Kidney (tissue), 2 donors: Measurements from ENCODE around the genes CNTFR, SIGMAR1 and CCL21.

- PRO-cap = no peak
- RRBS = no CpG with 5 or more reads among the region's 13 CpGs
These were observed 53.0 kb downstream of the AQP7 start for GRCh38 chr9:33348898-33350144.

GRCh38 chr9:33350345-33350748, 52.0 kb downstream of the AQP7 start:
- PRO-cap = no peak
- RRBS = no CpG with 5 or more reads among the region's 1 CpG

DNA sequence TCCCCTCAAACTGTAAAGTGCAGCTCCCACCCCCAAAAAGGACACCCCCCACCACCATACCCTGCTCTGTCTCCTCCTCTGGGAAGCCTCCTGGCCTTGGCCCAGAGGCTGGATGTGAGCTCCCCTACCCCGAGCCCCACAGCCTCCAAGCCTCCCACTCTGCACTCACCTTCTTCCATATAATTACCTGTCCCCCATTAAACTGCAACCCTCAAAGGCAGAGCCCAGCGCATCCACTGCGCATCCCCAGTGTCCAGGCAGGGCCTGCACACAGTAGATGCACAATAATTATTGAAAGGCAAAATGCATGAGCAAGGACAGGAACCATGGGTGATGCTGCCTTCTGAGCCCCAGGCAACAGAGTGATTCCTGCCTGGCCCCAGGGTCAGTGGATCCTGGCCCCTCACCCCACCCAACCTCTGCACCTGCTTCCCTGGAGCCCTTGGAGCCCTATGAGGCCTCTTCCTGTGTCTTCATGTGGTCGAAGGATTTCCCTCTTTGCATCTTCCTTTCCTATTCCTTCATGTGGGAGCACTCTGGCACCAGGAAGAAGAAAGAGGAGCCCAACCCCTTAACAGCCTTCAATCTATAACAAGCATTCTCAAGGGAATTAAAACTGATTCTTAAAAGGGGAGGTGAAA, 18.5 kb downstream of the AQP7 start:
- PRO-cap = no peak
- RRBS = no CpG with 5 or more reads among the region's 4 CpGs

GRCh38 chr9:33386648-33386951, 15.8 kb downstream of the AQP7 start:
- PRO-cap = no peak
- RRBS = no CpG with 5 or more reads among the region's 11 CpGs

DNA sequence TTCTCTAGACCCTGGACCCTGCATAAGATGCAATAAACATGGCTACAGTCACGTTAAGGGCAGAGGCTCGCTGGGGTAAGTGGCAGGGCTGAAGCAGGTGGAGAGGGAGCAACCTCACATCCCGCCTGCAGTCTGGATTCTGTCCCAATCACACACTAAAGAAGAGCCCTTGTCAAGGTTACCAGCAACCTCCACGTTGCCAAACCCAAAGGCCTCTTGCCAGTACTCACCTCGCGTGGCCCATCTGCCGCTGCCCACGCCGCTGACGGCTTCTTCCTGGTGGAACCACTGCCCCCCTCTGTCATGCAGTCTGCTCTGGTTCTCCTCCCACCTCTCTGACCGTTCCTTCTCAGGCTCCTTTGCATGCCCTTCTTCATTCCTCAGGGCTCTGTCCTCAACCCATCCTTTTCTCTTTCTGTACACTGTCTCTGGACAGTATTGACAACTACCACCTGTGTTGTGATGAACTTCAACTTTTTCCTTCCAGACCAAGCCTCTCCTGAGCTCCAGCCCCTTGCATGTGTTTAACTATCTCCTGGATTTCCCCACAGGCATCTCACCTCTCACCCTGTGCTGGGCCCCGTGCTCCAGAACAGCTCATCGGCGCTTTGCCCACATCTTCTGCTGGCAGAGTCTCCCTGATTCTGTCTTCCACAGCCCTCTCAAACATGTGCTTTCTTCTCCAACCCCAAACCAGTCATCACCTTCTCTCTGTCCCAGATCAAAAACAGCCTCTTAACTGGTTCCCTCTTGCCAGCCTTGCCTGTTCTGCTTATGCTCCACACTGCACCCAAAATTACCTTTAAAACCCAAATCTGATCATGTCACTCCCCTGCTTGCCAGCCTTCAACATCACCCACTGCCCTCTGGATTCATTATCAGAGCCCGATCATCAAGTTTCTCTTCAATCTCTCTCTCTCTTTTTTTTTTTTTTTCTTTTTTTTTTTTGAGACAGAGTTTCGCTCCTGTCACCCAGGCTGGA, 8.5 kb downstream of the AQP7 start:
- PRO-cap = no peak
- RRBS = no CpG with 5 or more reads among the region's 16 CpGs

DNA sequence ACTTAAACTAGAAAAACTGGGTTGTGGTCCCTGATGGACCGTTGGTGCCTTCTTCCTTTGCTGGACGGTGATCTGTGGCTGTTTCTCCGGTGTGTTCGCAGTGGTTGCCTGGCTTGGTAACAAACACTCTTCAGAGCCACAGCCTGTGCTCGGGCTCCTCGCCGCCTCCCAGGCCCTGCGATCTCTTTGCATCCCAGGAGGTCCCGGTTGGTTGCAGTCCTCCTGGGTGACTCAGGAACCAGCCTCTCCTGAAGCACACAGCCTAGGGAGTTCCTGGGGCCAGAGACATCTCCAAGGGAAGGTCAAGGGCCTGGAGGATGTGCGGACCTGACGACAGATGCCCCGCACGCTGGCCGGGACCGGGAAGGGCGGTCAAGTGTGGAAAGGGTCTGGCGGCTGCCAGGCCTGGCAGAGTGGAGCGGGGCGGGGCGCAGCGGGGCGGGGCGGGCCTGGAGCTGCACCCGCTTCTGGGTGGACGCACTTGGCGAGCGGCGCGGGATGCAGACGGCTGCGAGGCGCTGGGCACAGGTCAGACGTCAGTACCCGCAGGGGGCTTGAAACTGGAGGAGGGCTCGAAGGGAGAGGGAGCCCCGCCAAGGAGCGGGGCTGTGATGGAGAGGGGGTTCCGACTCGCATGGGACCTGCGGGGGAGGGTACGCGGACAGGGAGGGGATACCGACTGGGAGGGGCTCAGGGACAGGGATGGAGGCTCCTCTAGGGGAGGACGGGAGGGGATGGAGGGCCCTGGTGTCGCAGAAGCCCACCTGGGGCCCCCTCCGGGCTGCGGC, 45.0 kb upstream of the PRSS3 start:
- PRO-cap = no peak
- RRBS = 51% methylated on average over 7 of the region's 47 CpGs

GRCh38 chr9:33817515-33818152, 674 bp downstream of the UBE2R2 start:
- PRO-cap = bidirectional peak, plus-strand start at chr9:33817675, minus-strand start at chr9:33817774; bidirectional peak, plus-strand start at chr9:33818194, minus-strand start at chr9:33817999
- RRBS = 1% methylated on average over 15 of the region's 59 CpGs

DNA sequence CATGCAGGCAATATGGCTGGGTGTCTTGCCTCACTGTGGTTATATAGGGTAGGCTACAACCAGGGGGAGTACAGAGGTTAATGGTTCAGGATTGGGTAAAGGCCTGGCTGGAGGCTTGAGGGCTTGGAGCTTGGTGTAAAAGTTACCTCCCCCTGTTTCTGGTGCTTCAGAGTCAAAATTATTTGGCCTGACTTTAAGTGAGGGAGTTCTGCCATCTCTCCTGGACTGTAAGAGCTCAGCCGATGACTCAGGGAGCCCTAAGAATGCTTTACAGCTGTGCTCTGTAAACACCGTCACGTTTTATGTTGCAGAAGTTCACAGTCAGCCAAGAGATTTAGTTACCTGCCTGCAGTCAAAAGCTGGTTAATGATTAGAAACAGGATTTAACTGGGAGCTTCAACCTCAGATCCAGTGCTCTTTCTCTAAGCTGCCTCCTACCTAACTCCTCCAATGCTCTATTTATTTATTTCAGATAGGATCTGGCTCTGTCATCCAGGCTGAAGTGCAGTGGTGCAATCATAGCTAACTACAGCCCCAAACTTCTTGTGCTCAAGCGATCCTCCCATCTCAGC, 24.4 kb upstream of the UBAP2 start:
- PRO-cap = no peak
- RRBS = no CpG with 5 or more reads among the region's 4 CpGs

DNA sequence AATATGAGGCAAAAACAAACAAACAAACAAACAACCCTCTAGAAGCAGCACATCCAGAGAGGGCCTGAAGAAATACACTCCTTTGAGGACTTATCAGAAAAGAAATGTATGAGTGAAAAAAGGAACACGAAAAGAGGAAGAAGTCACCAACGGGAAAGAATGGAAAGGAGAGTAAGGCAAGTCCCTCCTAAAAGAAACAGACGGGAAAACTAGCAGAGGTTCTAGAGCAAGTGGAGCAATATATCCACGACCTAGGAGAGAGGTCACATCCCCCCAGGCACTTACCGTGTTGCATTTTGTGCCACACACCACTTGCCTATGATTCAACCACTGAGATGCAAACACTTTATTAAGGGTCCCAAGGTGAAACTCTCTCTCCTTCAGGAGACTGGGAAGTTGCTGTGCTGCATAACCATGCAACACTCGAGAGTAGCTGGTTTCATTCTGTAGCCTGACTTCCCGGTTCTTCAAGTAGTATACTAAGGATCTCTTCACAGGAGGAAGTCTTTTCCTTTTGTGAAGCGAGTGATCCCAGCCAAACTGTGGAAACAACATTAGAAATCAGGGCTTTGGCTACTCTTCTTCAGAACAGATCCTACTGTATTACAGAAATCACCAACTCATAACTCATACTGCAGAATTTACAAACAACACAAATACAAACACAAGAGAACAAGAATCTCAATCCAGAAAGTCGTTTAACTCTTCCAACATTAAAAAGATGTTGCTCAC, 1.6 kb downstream of the DCAF12 start:
- PRO-cap = no peak
- RRBS = no CpG with 5 or more reads among the region's 9 CpGs

GRCh38 chr9:34158170-34158931, 20.5 kb upstream of the UBAP1 start:
- PRO-cap = no peak
- RRBS = no CpG with 5 or more reads among the region's 8 CpGs

- PRO-cap = no peak
- RRBS = no CpG with 5 or more reads among the region's 8 CpGs
These were observed 10.1 kb downstream of the UBAP1 start for GRCh38 chr9:34188892-34189344.

DNA sequence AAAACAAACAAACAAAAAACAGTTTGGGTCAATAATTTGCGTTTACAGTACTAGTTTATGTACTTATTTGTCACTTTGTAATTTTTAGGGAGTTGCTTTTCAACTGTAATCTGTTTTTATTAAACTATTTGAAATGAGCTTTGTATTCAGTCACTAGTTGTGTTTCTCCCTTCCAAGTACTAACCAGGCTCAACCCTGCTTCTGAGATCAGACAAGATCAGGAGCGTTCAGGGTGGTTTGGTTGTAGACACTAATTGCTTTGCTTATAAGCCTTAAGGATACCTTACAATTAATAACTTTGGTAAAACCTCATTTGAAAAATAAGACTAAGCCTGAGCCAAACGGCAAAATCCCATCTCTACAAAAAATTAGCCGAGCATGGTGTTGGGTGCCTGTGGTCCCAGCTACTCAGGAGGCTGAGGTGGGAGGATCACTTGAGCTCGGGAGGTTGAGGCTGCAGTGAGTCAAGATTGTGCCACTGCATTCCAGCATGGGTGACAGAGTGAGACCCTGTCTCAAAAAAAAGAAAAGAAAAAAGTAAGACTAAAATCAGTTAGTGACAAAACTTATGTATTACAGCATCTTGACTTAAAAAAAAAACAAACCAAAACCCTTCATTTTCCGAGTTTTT, 27.3 kb downstream of the UBAP1 start:
- PRO-cap = no peak
- RRBS = no CpG with 5 or more reads among the region's 6 CpGs

- PRO-cap = unidirectional peak, minus-strand start at chr9:34377508
- RRBS = 6% methylated on average over 4 of the region's 23 CpGs
These were observed 765 bp upstream of the MYORG start for GRCh38 chr9:34377425-34377900.

DNA sequence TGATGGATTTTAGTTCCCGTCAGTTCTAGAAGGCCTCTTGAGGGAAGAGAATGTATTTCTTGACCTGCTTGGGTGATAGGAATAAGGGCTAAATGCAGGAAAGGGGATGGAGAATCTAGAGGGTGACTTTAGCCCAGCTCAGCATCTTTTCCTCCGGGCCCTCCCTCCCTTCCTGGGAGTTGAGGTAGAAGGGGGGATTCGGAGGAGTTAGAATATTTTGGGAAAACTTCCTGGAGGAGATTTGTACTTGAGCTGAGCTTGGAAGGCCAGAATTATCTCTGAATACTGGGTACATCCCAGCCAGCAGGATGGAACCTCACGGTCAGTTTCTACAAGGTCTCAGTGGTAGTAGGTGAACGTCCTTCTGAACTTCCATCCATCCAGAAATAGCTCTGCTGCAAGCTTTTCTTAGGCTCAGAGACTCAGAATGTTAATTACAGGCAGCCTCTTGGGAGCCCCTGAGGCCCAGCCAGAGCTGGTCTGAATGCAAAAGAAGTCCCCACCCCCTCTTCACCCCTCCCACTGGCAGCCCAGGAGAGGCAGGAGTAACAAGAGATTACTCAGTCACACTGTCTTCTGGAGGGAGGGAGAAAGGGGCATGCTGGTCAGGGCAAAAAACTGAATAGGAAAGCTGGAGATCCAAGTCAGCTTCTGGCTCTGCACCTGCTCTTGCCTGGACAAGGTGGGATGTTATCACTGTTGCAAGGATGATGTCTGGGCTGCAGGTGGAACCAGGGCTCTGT, 9.3 kb downstream of the ENHO start:
- PRO-cap = no peak
- RRBS = no CpG with 5 or more reads among the region's 5 CpGs

DNA sequence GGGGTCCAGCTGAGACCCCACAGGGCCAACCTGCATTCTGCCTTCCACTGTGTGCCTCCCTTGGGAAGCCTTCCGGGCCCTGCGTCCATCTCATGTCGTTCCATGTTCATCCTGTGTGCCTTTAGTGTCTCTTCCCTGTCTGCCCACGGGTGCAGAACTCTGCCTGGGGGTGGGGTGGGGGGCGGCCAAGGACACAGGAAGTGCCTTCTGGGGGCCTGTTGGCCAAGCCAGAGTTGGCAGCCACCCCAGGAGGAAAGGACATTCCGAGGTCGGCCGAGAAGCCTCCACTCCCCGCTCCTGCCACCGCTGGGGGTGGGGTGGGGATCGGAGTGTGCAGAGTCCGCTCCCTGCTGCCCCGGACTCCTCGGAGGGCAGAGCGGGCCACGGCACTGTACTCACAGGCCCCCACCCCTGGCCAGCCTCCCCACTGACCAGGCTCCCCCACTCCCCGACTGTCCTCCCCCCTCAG, 30.0 kb downstream of the CNTFR start:
- PRO-cap = unidirectional peak, plus-strand start at position 310 of the sequence
- RRBS = no CpG with 5 or more reads among the region's 17 CpGs

GRCh38 chr9:34562845-34563539, 26.5 kb downstream of the CNTFR start:
- PRO-cap = no peak
- RRBS = no CpG with 5 or more reads among the region's 10 CpGs

DNA sequence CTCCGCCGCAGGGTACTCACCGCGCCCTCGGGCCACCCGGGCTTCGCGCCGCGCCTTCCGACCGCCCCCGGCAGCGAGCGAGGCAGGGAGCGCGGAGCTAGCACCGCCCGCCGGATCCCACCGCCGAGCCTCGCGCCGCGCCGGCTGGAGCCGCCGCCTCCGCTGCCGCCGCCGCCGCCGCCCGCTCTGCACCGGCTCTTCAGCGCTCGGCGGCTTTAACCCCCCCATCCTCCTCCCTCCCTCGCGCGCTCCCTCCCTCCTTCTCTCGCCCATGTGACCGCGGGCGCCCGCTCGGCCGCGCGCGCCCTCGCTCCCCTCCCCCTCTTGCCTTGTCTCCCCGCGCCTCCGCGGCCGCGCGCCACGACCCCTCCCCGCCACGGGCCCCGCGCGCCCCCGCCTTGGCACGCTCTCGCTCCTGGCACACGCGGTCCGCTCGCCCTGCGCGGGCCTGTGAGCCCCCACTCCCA, at the start of gene CNTFR:
CNTFR (minus strand) TSS at position 190 of the 467 bp plus-strand sequence.
- PRO-cap = bidirectional peak, plus-strand start at position 404 of the sequence, minus-strand start at position 190 of the sequence
- RRBS = 2% methylated on average over 22 of the region's 76 CpGs

- PRO-cap = unidirectional peak, minus-strand start at chr9:34637569; bidirectional peak, plus-strand start at chr9:34638134, minus-strand start at chr9:34637787
- RRBS = 2% methylated on average over 26 of the region's 95 CpGs
These were observed at the start of gene SIGMAR1 for GRCh38 chr9:34637181-34638345. Gene SIGMAR1 (minus strand): TSS chr9:34637787.

DNA sequence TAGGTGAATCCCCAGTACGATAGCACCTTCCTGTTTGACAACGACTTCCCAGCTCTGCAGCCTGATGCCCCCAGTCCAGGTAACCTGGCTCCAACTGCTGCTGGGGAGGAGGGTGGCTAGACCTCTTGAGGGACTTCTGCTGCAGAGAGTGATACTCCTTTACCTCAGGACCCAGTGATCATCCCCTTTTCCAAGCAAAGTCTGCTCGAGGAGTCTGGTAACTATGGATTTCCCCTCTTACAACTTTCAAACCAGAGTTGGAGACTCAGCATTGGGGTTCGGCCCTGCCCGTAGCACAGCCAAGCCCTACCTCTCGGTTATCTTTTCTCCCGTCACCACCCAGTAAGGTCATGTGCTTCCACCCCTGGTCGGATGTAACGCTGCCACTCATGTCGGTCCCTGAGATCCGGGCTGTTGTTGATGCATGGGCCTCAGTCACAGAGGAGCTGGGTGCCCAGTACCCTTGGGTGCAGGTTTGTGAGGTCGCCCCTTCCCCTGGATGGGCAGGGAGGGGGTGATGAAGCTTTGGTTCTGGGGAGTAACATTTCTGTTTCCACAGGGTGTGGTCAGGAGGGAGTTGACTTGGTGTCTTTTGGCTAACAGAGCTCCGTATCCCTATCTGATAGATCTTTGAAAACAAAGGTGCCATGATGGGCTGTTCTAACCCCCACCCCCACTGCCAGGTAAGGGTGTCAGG, 1.2 kb downstream of the GALT start:
- PRO-cap = no peak
- RRBS = no CpG with 5 or more reads among the region's 13 CpGs

GRCh38 chr9:34710006-34710528, at the start of gene CCL21:
Gene CCL21 (minus strand): TSS chr9:34710136.
- PRO-cap = unidirectional peak, minus-strand start at chr9:34710134
- RRBS = no CpG with 5 or more reads among the region's 2 CpGs